ENCODE measurements around a stretch of chr20.

DNA sequence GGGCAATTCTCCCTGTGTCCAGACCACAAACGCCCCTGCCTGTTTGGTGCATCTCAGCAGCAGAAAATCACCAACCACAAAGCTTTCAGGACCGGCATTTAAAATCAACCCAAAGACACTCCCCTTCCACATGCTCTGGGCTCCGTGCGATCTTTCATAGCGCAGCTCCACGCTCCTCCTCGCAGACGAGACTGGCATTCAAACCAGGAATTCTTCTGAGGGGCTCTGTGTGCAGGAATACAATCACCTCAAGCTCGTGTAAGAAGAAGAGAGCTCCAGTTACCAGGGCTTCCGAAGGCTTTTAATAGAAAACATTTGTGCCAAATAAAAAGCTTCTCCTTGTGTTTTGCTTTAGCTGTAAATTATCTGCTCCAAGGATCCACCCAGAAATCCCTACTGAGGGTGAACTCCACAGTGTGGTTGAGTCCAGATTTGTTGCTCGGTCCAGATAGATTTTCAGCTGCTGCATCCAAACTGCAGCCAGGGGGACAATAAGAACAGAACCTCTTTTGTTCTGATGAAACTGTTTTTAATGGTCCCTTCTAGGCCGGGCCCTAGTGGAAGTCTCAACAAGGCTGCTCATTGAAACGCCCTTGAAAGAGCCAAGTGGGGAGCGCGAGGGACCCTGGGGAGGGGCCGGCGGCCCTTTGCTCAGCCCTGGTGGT lies 16.4 kb upstream of the BMP7 start:
- RAMPAGE, long total RNA: no peak
- RRBS: 6% methylated on average over 4 of the region's 17 CpGs
PRO-cap:
- standard: no peak
- CoPRO, capped RNA only, 2 experiments: no peak in any of the 2 experiments
- CoPRO, capped and uncapped RNA, 2 experiments: no peak in any of the 2 experiments
- CoPRO, uncapped RNA only, 2 experiments: no peak in any of the 2 experiments
CAGE:
- cytosol, long polyA plus RNA: no peak
- long polyA plus RNA: no peak
- nucleolus, long total RNA: no peak
- nucleus, long polyA plus RNA: no peak

GRCh38 chr20:57391599-57391782 lies 295 bp downstream of the RBM38 start:
- RAMPAGE, long total RNA: no peak
- RRBS: 2% methylated on average over 7 of the region's 24 CpGs
PRO-cap:
- standard: no peak
- CoPRO, capped RNA only, 2 experiments: no peak in any of the 2 experiments
- CoPRO, capped and uncapped RNA, 2 experiments: no peak in any of the 2 experiments
- CoPRO, uncapped RNA only, 2 experiments: no peak in any of the 2 experiments
CAGE:
- cytosol, long polyA plus RNA: no peak
- long polyA plus RNA: no peak
- nucleolus, long total RNA: no peak
- nucleus, long polyA plus RNA: no peak

- RAMPAGE, long total RNA: no peak
- RRBS: no CpG with 5 or more reads among the region's 3 CpGs
PRO-cap:
- standard: no peak
- CoPRO, capped RNA only, 2 experiments: no peak in any of the 2 experiments
- CoPRO, capped and uncapped RNA, 2 experiments: peak in 1 of 2 experiments; most common plus-strand start chr20:57404446 (in 1)
- CoPRO, uncapped RNA only, 2 experiments: no peak in any of the 2 experiments
CAGE:
- cytosol, long polyA plus RNA: no peak
- long polyA plus RNA: no peak
- nucleolus, long total RNA: no peak
- nucleus, long polyA plus RNA: no peak
These were observed 13.0 kb downstream of the RBM38 start for GRCh38 chr20:57404294-57404517.

GRCh38 chr20:57473069-57473692 lies 51.8 kb downstream of the CTCFL start:
- RAMPAGE, long total RNA: no peak
- RRBS: no CpG with 5 or more reads among the region's 14 CpGs
PRO-cap:
- standard: no peak
- CoPRO, capped RNA only, 2 experiments: no peak in any of the 2 experiments
- CoPRO, capped and uncapped RNA, 2 experiments: no peak in any of the 2 experiments
- CoPRO, uncapped RNA only, 2 experiments: no peak in any of the 2 experiments
CAGE:
- cytosol, long polyA plus RNA: no peak
- long polyA plus RNA: no peak
- nucleolus, long total RNA: no peak
- nucleus, long polyA plus RNA: no peak

GRCh38 chr20:57531941-57532513 lies 7.1 kb upstream of the CTCFL start:
- RAMPAGE, long total RNA: no peak
- RRBS: no CpG with 5 or more reads among the region's 2 CpGs
PRO-cap:
- standard: no peak
- CoPRO, capped RNA only, 2 experiments: no peak in any of the 2 experiments
- CoPRO, capped and uncapped RNA, 2 experiments: no peak in any of the 2 experiments
- CoPRO, uncapped RNA only, 2 experiments: no peak in any of the 2 experiments
CAGE:
- cytosol, long polyA plus RNA: no peak
- long polyA plus RNA: no peak
- nucleolus, long total RNA: no peak
- nucleus, long polyA plus RNA: no peak

GRCh38 chr20:57545788-57546699 lies 14.9 kb upstream of the PCK1 start:
- RAMPAGE, long total RNA: no peak
- RRBS: no CpG with 5 or more reads among the region's 12 CpGs
PRO-cap:
- standard: no peak
- CoPRO, capped RNA only, 2 experiments: no peak in any of the 2 experiments
- CoPRO, capped and uncapped RNA, 2 experiments: no peak in any of the 2 experiments
- CoPRO, uncapped RNA only, 2 experiments: no peak in any of the 2 experiments
CAGE:
- cytosol, long polyA plus RNA: no peak
- long polyA plus RNA: no peak
- nucleolus, long total RNA: no peak
- nucleus, long polyA plus RNA: no peak

- RAMPAGE, long total RNA: no peak
- RRBS: 36% methylated on average over 5 of the region's 21 CpGs
PRO-cap:
- standard: no peak
- CoPRO, capped RNA only, 2 experiments: no peak in any of the 2 experiments
- CoPRO, capped and uncapped RNA, 2 experiments: no peak in any of the 2 experiments
- CoPRO, uncapped RNA only, 2 experiments: no peak in any of the 2 experiments
CAGE:
- cytosol, long polyA plus RNA: no peak
- long polyA plus RNA: no peak
- nucleolus, long total RNA: no peak
- nucleus, long polyA plus RNA: no peak
These were observed 28.1 kb downstream of the ZBP1 start for GRCh38 chr20:57591800-57592769.

- RAMPAGE, long total RNA: no peak
- RRBS: no CpG with 5 or more reads among the region's 11 CpGs
PRO-cap:
- standard: no peak
- CoPRO, capped RNA only, 2 experiments: no peak in any of the 2 experiments
- CoPRO, capped and uncapped RNA, 2 experiments: no peak in any of the 2 experiments
- CoPRO, uncapped RNA only, 2 experiments: no peak in any of the 2 experiments
CAGE:
- cytosol, long polyA plus RNA: no peak
- long polyA plus RNA: no peak
- nucleolus, long total RNA: no peak
- nucleus, long polyA plus RNA: no peak
These were observed 8.7 kb upstream of the ZBP1 start for GRCh38 chr20:57628993-57629336.

DNA sequence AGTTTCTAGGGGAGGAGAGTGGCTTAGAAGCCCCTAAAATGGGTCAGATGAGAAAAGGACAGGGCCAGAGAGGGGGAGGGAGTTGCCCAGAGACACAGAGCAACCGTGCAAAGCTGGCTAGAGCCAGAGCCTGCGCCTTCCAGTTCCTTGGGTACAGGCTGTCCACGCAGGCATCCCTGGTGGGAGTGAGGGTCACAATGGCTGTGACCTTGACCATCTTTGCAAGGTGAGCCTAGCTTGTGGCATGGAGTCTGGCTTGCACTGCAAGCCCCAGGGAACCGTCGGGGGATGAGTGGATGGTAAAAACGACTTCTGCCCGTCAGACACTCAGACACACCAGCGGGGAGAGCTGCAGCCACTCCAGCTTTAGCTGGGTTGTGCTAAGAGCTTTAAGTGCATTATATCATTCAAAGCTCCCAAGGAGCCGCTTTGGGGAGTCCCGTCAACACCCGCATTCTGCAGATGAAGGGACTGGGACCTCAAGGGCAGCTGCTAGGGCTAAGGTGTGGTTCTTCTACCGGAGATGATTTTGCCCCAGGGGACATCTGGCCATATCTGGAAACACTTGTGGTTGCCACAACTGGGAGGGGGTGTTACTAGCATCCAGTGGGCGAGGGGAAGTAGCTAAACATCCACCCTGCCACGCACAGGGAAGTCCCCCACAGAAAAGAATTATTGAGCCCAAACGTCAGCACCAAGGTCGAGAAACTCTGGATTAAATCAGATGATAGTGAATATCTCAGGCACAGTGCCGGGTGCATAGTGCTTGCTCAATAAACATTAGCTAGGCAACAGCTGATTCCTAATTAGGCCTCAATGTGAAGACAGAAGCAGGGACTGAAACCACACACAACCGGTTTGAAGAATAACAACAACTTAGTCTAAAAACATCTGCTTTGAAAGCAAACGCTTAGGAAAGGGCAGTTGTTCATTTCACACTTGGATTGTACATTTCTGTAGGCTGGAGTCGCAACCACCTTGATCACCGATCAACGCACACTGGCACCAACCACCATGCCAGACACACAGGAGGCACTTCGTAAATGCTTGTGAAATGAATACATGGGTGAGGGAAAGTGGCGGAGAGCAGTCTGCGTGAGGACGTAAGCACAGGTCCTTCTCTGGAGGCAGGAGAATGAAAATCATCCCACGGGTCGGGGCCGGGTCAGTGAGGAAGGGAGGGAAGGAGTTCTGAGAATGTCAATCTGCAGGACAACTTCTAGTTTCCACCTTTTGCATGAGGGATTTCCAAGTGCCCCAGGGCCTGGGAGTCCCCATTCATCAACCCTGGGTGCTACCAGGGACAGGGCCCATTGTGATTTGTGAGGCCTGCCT lies 29.5 kb downstream of the PMEPA1 start:
- RAMPAGE, long total RNA: no peak
- RRBS: no CpG with 5 or more reads among the region's 29 CpGs
PRO-cap:
- standard: no peak
- CoPRO, capped RNA only, 2 experiments: no peak in any of the 2 experiments
- CoPRO, capped and uncapped RNA, 2 experiments: no peak in any of the 2 experiments
- CoPRO, uncapped RNA only, 2 experiments: no peak in any of the 2 experiments
CAGE:
- cytosol, long polyA plus RNA: no peak
- long polyA plus RNA: no peak
- nucleolus, long total RNA: no peak
- nucleus, long polyA plus RNA: no peak

- RAMPAGE, long total RNA: no peak
- RRBS: 24% methylated on average over 23 of the region's 76 CpGs
PRO-cap:
- standard: no peak
- CoPRO, capped RNA only, 2 experiments: no peak in any of the 2 experiments
- CoPRO, capped and uncapped RNA, 2 experiments: no peak in any of the 2 experiments
- CoPRO, uncapped RNA only, 2 experiments: no peak in any of the 2 experiments
CAGE:
- cytosol, long polyA plus RNA: no peak
- long polyA plus RNA: no peak
- nucleolus, long total RNA: no peak
- nucleus, long polyA plus RNA: no peak
These were observed 1.1 kb downstream of the PMEPA1 start for GRCh38 chr20:57708395-57709371.

- RAMPAGE, long total RNA: no peak
- RRBS: no CpG with 5 or more reads among the region's 7 CpGs
PRO-cap:
- standard: no peak
- CoPRO, capped RNA only, 2 experiments: no peak in any of the 2 experiments
- CoPRO, capped and uncapped RNA, 2 experiments: no peak in any of the 2 experiments
- CoPRO, uncapped RNA only, 2 experiments: no peak in any of the 2 experiments
CAGE:
- cytosol, long polyA plus RNA: no peak
- long polyA plus RNA: no peak
- nucleolus, long total RNA: no peak
- nucleus, long polyA plus RNA: no peak
These were observed 163.1 kb upstream of the C20orf85 start for GRCh38 chr20:57987580-57988053.

GRCh38 chr20:58074186-58074562 lies 76.5 kb upstream of the C20orf85 start:
- RAMPAGE, long total RNA: no peak
- RRBS: no CpG with 5 or more reads among the region's 4 CpGs
PRO-cap:
- standard: no peak
- CoPRO, capped RNA only, 2 experiments: no peak in any of the 2 experiments
- CoPRO, capped and uncapped RNA, 2 experiments: no peak in any of the 2 experiments
- CoPRO, uncapped RNA only, 2 experiments: no peak in any of the 2 experiments
CAGE:
- cytosol, long polyA plus RNA: no peak
- long polyA plus RNA: no peak
- nucleolus, long total RNA: no peak
- nucleus, long polyA plus RNA: no peak

DNA sequence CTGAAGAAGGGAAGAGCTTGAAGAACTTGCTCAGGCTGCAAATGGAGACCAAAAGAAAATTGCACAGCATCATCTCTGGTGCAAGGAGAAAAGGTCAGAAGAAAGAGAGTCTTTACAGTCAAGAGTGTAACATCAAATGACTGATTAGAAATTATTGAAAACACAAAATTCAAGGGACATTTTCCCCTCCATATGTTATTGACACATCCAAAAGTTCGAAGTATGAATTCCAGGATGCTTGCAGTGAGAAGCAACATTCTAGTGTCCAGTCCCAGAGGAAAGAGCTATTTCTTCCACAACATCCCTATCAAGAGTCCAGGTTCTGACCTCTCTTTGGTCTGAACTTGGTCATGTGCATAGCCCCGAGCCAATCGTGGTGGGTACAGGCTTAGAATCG lies 53.0 kb upstream of the C20orf85 start:
- RAMPAGE, long total RNA: no peak
- RRBS: no CpG with 5 or more reads among the region's 4 CpGs
PRO-cap:
- standard: no peak
- CoPRO, capped RNA only, 2 experiments: no peak in any of the 2 experiments
- CoPRO, capped and uncapped RNA, 2 experiments: no peak in any of the 2 experiments
- CoPRO, uncapped RNA only, 2 experiments: no peak in any of the 2 experiments
CAGE:
- cytosol, long polyA plus RNA: no peak
- long polyA plus RNA: no peak
- nucleolus, long total RNA: no peak
- nucleus, long polyA plus RNA: no peak

GRCh38 chr20:58098113-58098544 lies 52.6 kb upstream of the C20orf85 start:
- RAMPAGE, long total RNA: no peak
- RRBS: no CpG with 5 or more reads among the region's 4 CpGs
PRO-cap:
- standard: no peak
- CoPRO, capped RNA only, 2 experiments: no peak in any of the 2 experiments
- CoPRO, capped and uncapped RNA, 2 experiments: no peak in any of the 2 experiments
- CoPRO, uncapped RNA only, 2 experiments: no peak in any of the 2 experiments
CAGE:
- cytosol, long polyA plus RNA: no peak
- long polyA plus RNA: no peak
- nucleolus, long total RNA: no peak
- nucleus, long polyA plus RNA: no peak

GRCh38 chr20:58229416-58229861 lies 986 bp upstream of the ANKRD60 start:
- RAMPAGE, long total RNA: no peak
- RRBS: no CpG with 5 or more reads among the region's 8 CpGs
PRO-cap:
- standard: no peak
- CoPRO, capped RNA only, 2 experiments: no peak in any of the 2 experiments
- CoPRO, capped and uncapped RNA, 2 experiments: no peak in any of the 2 experiments
- CoPRO, uncapped RNA only, 2 experiments: no peak in any of the 2 experiments
CAGE:
- cytosol, long polyA plus RNA: no peak
- long polyA plus RNA: no peak
- nucleolus, long total RNA: no peak
- nucleus, long polyA plus RNA: no peak

DNA sequence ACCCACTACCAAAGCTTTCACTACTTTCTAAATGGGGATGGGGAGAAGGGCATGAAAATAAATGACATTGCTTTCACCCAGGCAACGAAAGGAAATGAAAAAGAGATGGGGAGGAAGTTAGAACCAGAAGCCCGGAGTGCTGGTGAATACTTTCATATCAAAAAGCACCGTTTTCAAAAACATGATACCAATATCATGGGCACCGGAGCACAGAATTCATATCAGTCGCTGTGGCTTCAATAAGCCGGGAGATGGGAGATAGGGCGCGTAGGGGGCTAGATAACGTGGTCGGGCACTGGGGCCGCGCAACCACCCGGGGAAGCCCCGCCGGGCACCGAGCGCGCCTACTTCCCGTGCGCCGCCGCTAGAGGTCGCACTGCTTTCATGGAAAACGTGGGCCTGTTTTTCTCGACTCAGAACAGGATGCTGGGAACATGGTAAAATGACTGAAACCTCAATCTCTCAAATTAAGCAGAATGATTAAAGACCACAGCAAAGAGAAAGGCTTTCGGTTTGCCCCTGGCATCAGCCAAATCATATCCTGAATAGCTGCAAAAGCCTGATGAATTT lies 8.5 kb upstream of the ANKRD60 start:
- RAMPAGE, long total RNA: no peak
- RRBS: 9% methylated on average over 9 of the region's 26 CpGs
PRO-cap:
- standard: unidirectional peak, minus-strand start at position 346 of the sequence
- CoPRO, capped RNA only, 2 experiments: peak in 2 of 2 experiments; most common minus-strand start position 336 of the sequence (in 2)
- CoPRO, capped and uncapped RNA, 2 experiments: no peak in any of the 2 experiments
- CoPRO, uncapped RNA only, 2 experiments: no peak in any of the 2 experiments
CAGE:
- cytosol, long polyA plus RNA: no peak
- long polyA plus RNA: no peak
- nucleolus, long total RNA: no peak
- nucleus, long polyA plus RNA: no peak

DNA sequence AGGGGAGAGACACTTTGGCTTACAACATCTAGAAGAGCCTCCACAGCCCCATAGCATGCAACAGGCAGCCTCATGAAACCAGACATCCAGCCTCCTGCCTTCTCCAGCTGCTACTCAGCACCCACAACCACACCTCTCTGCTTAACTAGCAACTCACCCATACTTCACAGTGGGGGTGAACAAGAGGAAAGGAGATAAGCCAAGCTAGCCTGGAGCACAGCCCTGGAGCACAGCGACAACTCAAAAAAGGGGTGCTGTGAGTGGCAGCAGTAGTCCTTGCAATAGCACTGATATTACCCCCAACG lies 39.3 kb upstream of the ANKRD60 start:
- RAMPAGE, long total RNA: no peak
- RRBS: no CpG with 5 or more reads among the region's 2 CpGs
PRO-cap:
- standard: unidirectional peak, minus-strand start at position 116 of the sequence
- CoPRO, capped RNA only, 2 experiments: no peak in any of the 2 experiments
- CoPRO, capped and uncapped RNA, 2 experiments: no peak in any of the 2 experiments
- CoPRO, uncapped RNA only, 2 experiments: no peak in any of the 2 experiments
CAGE:
- cytosol, long polyA plus RNA: no peak
- long polyA plus RNA: no peak
- nucleolus, long total RNA: no peak
- nucleus, long polyA plus RNA: no peak

- RAMPAGE, long total RNA: no peak
- RRBS: no CpG with 5 or more reads among the region's 4 CpGs
PRO-cap:
- standard: no peak
- CoPRO, capped RNA only, 2 experiments: no peak in any of the 2 experiments
- CoPRO, capped and uncapped RNA, 2 experiments: no peak in any of the 2 experiments
- CoPRO, uncapped RNA only, 2 experiments: no peak in any of the 2 experiments
CAGE:
- cytosol, long polyA plus RNA: no peak
- long polyA plus RNA: no peak
- nucleolus, long total RNA: no peak
- nucleus, long polyA plus RNA: no peak
These were observed 27.0 kb downstream of the RAB22A start for GRCh38 chr20:58336453-58337062.

GRCh38 chr20:58438710-58439185 lies 49.7 kb downstream of the VAPB start:
- RAMPAGE, long total RNA: no peak
- RRBS: no CpG with 5 or more reads among the region's 1 CpG
PRO-cap:
- standard: no peak
- CoPRO, capped RNA only, 2 experiments: no peak in any of the 2 experiments
- CoPRO, capped and uncapped RNA, 2 experiments: no peak in any of the 2 experiments
- CoPRO, uncapped RNA only, 2 experiments: no peak in any of the 2 experiments
CAGE:
- cytosol, long polyA plus RNA: no peak
- long polyA plus RNA: no peak
- nucleolus, long total RNA: no peak
- nucleus, long polyA plus RNA: no peak

Data from K562 (cell line).